ENCODE data around the gene APOD.

- RRBS, result no CpG with 5 or more reads among the region's 12 CpGs
Observed at GRCh38 chr3:194715025-194715899, 29.6 kb downstream of the FAM43A start.

DNA sequence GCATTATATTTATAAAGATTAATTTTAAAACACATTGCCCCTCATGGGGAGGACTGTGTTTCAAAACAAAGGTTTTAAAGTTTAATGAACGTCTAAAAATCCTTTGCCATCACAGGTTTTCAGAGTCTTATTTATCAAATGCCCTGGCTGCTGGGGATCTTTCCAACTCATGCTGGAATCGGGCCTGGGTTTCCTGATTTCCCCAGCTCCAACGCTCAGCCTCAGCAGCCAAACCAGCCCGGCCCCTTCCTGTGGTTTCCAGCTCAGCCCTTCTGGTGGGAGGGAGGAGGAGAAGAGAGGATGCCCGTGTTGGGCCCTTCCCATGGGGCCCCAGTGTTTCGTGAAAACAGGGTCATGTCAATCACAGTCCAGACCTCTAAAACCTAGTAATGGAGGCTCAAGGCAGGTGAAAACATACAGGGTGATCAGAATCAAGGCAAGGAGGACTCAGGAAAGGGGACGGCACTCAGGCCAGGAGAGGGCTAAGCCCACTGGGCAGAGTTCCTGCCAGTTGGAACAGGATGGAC is 194.3 kb downstream of the FAM43A start:
- RRBS, result no CpG with 5 or more reads among the region's 7 CpGs

DNA sequence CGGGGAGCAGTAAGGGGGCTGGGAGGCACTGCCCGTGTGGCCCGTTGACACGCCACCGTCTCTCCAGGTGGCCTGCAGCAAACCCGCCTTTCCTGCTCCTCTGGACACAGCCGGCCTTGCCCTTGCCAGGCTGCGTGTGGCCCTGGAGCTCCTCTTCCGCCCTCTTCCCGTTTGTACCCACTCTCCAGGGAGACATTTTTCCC is 184.0 kb downstream of the XXYLT1 start:
- RRBS, result no CpG with 5 or more reads among the region's 10 CpGs

DNA sequence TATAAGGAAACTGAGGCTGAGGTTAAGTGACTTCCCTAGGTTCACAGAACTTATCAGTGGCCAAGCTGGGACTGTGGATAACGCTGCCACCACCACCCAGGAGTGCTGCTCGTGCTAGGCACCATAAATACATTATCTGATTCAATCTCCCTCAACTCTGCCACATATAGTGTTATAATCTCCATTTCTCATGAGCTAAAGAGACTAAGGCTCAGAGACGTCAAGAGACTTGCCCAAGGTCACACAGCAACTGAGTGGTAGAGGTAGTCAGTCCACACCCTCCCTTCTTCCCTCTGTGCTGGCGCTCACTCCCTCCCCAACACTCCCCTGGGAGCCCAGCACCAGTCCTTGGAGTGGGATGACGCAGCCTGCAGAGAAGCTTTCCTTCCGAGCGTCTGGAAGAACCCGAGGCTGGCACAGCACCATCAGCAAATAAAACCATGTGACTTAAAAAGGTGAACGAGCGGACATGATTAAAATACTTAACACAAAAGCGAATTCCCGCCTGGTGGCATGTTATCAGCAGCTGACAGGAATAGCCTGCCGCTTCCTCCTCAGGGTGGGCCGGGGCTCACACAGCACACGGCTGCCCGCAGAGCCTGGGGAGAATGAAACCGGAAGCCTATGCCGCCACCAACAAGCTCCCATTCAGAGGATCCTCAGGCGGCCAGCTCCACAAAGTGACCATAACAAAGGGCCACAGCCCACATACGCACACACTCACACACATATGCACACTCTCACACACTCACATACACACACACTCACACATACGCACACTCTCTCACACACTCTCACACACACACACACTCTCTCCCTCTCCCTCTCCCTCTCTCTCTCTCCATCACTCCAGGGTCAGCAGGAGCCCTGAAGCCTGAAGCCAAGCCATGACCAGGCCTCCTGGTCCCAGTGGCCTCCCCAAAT is 120.6 kb downstream of the XXYLT1 start:
- RRBS, result no CpG with 5 or more reads among the region's 21 CpGs

DNA sequence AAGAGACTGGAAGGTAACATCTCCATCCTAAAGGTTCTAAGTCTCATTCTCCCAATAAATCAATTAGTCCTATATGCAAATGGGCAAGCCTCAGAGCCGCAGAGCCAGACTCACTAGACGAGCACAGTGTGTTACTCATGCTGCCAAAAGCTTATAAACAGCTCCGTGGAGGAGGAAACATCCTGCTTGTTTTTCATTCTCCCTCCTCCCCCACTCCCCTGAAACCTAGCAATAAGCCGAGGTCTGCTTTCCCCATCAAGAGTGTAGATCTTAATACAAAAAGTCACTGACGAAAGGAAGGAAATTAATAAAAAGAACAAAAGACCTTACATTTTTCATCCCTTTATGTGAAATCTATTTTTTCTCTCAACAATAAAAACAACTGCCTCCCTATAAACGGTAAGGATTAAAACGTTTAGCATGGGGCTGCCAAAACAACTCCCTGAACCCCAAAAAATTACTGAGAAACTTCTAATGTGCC is 88.5 kb downstream of the XXYLT1 start:
- RRBS, result no CpG with 5 or more reads among the region's 7 CpGs

DNA sequence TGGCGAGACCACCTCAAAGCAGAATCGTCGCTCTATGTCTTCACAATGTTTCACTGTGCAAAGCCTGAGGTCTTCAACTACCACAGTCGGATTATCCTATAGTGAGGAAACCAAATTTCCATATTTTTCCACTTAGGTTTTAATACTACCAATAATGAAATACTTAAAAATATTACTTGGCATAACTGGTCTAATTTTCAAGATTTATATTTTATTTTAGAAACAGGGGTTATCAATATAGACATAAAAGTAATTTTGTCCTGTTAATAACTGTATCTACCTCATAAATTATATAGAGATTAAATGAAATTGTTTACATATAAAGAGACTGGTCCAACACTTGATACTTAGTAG is 36.2 kb upstream of the XXYLT1 start:
- RRBS, result no CpG with 5 or more reads among the region's 4 CpGs

DNA sequence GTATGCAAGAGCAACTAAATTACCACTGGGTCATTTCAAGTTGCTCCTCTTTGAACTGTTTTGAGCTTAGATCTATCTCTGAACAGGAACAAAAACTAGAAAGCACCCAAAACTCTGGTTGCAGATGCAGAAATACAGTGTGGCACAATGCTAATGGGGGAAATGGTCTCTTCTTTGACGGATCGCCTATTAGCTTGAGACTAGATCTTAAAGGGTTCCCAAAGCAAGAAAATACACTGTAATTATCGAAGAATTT is 888 bp downstream of the PPP1R2 start:
- RRBS, result no CpG with 5 or more reads among the region's 3 CpGs

- RRBS, result no CpG with 5 or more reads among the region's 13 CpGs
Observed at GRCh38 chr3:195583689-195584249, at the start of gene APOD. TSS of gene APOD (minus strand) at chr3:195583940.

DNA sequence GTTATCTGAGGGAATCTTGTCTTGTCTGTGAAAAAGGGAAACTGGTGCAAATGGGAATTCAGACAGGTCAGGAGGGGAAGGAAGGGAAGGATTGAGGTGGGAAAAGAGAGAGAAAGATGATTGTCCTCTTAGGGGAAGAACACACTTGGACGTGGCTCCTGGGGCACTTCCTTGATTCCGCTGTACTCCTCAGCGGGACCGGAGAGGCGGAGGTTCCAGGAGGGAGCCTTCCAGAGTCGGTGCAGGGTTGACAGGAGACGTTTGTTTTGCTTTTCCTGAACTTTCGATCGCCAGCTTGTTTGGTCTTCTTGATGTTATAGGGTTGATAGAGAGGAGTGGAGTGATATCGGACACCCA is 52.2 kb upstream of the APOD start:
- RRBS, result no CpG with 5 or more reads among the region's 10 CpGs

DNA sequence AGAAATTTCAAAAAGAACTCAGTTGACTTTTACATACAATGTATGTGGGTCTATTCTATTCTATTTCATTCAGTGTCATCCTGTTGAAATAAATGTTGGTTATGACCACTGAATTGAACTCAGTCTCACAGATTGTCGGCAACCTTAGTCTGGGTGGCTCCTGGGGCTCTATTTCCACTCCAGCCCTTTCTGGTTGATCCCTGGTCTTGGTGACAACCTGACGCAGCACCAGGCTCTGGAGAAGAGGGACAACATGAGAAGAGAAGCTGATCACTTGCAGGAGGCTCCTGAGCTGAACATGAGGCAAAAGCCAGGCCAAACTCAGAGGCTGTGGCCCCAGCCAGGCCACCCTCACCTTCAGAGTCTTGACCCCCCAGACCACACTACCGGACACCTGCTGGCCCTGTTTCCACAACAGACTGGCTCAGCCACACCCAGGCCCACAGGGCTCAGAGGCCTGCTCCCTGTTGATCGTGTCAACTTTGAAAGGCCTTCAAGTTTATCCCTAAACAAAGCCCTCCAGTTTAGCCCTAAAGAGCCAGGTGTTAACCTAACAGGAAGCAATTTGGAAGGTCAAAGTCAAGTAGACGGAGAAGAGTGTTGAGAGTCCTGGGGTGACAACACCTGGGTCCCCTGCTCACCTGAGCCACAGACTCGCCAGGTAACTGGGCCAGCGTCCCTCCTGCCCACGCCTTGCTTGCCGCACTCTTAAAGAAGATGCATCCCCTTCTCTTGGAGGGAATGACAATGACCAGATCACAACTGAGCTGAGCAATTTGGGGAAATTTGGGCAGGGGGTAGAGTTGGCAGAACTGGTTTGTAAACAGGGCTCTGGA is 15.5 kb upstream of the MUC20 start:
- RRBS, result no CpG with 5 or more reads among the region's 9 CpGs

GRCh38 chr3:195802724-195803216 is 9.0 kb downstream of the MUC4 start:
- RRBS, result no CpG with 5 or more reads among the region's 14 CpGs

DNA sequence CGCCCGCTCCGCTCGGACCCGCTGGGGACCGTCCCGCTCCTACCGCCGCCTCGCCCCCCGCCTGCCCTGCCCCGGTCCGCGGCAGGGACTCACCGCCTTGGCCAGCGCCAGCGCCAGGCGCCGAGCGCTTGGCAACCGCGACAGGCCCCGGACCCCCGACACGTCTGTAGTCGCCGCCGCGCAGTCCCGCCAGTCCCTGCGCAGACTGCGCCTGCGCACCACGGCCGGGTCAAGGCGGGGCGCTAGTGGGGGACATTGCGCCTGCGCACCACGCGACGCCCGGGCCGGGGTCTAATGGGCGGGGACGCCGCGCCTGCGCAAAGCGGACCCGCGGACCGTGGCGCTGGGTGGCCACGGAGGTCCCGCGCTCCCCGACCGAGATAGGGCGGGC is 81.7 kb upstream of the TNK2 start:
- RRBS, result no CpG with 5 or more reads among the region's 60 CpGs

DNA sequence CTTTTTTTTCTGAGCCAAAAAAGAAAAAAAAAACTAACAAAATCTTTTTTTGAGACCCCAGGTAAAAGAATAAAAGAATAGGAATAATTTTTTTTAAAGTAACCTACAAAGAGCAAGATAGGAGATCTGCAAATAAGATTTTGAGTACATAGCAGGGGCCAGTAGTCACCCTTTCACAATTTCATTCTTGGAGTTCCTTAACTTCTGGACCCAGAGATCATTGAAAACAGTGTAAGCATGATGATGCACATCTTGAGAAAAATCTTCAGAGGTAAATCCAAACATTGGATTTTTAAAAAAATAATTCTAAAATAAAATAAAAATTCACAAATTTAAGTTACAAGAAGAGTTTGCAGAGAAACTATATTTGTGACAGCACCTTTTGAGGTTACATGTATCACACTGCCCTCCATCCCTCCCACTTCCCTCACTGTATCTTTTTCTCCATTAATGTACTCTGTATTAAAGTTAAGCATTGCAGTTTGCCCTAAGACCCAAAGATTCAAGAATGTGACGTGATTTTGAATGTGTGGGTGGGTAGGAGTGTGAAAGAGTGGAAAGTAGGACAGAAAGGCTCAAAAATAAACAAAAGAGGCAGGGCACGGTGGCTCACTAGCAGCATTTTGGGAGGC is 18.7 kb downstream of the TFRC start:
- RRBS, result no CpG with 5 or more reads among the region's 2 CpGs

DNA sequence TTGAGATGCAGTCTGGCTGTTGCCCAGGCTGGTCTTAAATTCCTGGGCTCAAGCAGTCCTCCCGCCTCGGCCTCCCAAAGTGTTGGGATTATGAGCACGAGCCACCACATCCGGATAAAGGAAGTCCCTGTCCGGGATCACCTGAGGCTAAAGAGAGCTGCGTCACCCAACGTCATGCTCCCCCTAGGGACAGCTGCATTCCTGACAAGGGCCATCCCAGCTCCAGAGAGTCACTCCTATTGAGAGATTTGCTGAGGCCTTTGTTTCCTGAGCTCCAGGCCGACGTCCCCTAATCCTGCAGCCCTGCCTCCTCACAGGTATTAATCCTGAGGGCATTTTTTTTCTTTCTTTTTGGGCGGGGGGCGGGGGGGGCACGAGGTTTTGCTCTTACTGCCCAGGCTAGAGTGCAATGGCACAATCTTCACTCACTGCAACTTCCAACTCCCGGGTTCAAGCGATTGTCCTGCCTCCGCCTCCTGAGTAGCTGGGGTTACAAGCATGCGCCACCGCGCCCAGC is 28.6 kb upstream of the TFRC start:
- RRBS, result no CpG with 5 or more reads among the region's 18 CpGs

GRCh38 chr3:196202206-196203034 is 8.8 kb downstream of the ZDHHC19 start:
- RRBS, result 2% methylated on average over 5 of the region's 35 CpGs

- RRBS, result no CpG with 5 or more reads among the region's 4 CpGs
Observed at GRCh38 chr3:196237540-196237935, 21.2 kb downstream of the SLC51A start.

DNA sequence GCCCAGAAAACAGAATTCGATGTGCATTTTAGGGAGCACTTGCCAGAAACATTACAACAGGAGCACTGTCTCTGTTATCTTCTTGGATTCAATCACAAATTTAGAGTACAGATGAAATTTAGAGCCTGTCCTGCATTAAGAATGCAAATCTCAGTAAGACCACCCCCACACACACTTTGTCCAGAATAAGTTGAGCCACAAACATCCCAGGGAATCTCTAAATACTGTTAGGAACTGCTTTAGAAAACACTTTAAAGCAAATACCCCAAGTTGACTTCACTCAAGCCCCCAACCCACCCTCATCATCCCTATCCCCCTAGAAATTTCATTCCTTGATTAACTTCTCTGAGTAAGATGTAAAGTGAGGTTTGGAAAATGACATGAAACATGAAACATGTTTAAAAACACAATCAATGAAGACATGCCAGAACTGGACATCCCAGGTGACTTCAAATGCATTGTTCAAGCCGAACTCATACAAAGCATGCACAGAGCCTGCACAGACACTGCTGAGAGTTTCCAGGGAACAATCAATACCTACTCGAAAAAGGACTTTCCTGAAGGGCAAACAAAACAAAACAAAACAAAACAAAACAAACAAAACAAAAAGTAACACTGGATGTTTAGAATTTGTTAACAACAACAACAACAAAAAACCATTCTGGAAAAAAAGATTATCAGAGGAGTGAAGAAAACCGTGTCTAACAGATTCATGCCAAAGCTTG is 10.3 kb upstream of the TM4SF19 start:
- RRBS, result no CpG with 5 or more reads among the region's 4 CpGs

DNA sequence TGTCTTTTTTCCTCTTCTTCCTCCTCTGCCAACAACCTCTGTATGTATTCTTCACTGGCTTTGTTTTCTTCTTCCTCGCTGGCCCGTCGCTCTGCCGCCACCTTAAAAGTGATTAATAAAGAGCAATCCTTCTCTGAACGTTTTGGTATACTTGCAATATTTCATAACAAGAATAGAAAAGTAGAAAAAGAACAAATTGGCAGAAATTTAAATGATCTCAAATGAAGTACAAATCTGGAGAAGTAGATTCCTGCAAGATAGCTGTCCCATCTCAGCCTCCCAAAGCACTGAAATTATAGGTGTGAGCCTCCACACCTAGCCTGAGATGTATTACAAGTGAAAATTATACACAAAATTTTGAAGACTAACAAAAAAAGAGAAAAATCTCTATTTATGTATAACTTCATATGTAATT is 16.1 kb downstream of the RNF168 start:
- RRBS, result no CpG with 5 or more reads among the region's 5 CpGs

DNA sequence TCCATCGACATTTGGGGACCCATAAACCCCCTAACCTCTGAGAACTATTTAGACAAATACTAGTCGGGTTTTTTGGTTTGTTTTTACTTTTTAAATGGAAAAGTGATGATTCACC is 1.0 kb downstream of the RNF168 start:
- RRBS, result no CpG with 5 or more reads among the region's 2 CpGs

DNA sequence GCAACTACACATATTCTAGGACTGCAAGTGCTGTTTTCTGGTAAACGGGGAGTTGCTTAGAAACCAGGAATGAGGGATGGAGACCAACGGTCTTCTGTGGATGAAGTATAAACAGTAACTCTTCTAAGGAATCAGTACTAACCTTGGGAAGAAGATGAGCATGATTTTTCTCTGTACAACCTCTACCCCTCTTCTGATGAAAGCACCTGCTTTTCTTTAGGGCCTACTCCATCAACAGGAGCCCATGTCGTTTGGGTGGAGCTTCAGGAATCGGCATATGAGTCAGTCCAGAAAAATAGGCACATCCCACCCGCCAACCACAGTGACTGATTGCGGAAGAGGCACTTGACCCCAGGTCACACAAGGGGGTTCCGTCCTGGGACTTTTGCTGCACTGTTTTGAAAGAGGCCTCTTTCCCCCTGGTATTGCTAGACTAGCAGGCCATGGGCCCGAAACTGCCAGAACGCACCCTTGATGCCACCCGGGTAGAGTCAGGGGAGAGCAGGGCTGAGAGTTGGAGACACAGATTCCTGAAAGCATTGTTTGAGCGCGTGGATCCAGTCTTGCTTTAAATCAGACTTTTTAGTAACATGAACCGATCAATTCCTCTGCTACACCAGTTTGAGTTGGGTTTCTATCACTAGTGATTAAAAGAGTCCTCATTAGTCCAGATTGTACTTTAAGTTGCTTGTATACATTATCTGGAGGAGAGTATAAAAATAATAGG is 19.3 kb upstream of the NRROS start:
- RRBS, result no CpG with 5 or more reads among the region's 13 CpGs